M059J (cell line): ENCODE measurements around a stretch of chr17.

- RAMPAGE, long total RNA, result no peak
These were observed 9.8 kb upstream of the TEKT3 start for GRCh38 chr17:15351223-15351572.

DNA sequence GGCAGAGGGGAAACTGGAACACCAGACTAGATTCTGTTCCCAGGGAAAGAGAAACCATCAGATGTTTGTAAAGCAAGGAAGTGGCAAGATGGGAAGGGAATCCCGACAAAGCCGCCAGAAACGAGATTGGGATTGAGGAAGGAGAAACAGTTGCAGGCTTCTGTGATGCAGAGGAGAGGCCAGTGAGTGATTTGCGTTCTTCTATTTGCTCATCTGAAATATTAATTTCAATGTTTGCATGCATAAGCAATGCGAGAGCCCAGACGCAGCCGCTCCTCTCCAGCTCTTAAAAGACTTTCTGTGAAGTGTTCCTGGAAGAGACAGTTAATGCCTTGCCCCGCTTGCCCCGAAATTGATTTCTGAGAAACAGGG is 62.8 kb downstream of the CDRT4 start:
- RAMPAGE, long total RNA, result no peak

- RAMPAGE, long total RNA, result no peak
These were observed 23.2 kb upstream of the FBXW10B start for GRCh38 chr17:15642519-15643208.

- RAMPAGE, long total RNA, result no peak
These were observed 17.7 kb downstream of the TBC1D26 start for GRCh38 chr17:15749592-15750286.

DNA sequence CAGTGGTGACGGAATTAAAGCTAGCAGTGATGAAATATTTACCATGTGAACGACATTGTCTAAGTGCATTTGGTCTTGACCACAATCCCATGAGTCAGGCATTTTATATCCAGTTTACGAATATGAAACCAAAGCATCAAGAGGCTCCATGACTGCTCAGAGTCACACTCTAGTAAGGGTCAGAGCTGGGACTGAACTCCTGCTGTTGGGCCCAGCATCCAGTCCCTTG is 61.1 kb upstream of the ADORA2B start:
- RAMPAGE, long total RNA, result no peak

GRCh38 chr17:15944513-15944801 is 473 bp upstream of the ADORA2B start:
- RAMPAGE, long total RNA, result no peak

GRCh38 chr17:15948142-15948759 is 3.3 kb downstream of the ADORA2B start:
- RAMPAGE, long total RNA, result no peak

- RAMPAGE, long total RNA, result no peak
These were observed 28.3 kb downstream of the TTC19 start for GRCh38 chr17:16027718-16028607.

- RAMPAGE, long total RNA, result no peak
These were observed 32.7 kb downstream of the TTC19 start for GRCh38 chr17:16032145-16032969.

GRCh38 chr17:16036937-16037303 is 37.3 kb downstream of the TTC19 start:
- RAMPAGE, long total RNA, result no peak

- RAMPAGE, long total RNA, result no peak
These were observed 37.9 kb downstream of the TTC19 start for GRCh38 chr17:16037304-16038093.

- RAMPAGE, long total RNA, result no peak
These were observed 38.7 kb downstream of the TTC19 start for GRCh38 chr17:16038146-16038820.

DNA sequence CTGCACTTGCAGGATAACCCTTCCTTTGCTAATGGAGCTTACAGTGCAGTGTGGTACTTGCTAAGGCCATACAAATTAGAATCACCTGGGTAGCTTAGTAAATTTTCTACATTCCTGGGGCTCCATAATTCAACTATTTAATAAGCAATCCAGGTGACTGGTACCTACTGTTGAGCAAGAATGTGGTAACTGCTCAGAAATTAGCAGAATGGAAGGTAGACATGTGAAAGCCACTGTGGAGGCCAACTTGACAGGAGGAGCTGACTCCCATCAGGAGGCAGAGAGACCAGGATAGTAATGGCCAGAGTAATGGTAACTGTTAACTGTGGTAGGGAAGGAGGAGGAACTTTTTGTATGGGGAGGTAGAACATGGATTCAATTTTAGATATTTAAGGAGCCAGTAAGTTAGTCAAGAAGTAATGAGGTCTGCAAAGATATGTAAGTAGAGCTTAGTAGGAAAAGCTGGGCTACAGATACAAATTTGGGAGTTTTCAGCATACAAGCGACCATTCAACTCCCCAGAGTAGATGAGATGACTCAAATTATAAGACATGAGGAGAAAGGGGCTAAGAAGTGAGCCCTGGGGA is 42.9 kb downstream of the TTC19 start:
- RAMPAGE, long total RNA, result no peak

DNA sequence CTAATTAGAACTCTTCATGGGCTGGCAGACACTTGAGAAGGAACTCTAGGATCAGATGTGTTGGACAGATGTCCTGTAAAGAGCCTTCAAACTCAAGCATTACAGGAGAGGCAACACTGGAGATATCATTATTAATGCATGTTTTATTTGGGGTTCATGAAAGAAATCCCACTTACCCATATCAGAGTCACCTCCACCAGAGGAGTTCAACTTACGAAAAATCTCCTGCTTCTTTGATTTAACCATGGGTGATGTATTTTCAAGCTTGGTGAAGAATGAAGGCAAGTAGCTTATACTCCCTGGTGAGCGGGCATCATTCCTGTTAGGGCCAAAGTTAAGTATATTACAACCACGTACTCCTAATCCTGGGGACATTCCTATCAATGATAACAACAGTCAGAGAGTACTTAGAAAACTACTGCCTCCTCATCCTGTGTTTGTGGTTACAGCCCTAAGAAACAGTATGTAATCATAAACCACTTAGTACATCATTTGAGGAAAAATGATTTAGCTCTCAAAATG is 47.2 kb downstream of the TTC19 start:
- RAMPAGE, long total RNA, result no peak

GRCh38 chr17:16486122-16487435 is 5.4 kb downstream of the LRRC75A start:
- RAMPAGE, long total RNA, result no peak

- RAMPAGE, long total RNA, result no peak
These were observed 132.3 kb downstream of the CCDC144A start for GRCh38 chr17:16822375-16822646.

DNA sequence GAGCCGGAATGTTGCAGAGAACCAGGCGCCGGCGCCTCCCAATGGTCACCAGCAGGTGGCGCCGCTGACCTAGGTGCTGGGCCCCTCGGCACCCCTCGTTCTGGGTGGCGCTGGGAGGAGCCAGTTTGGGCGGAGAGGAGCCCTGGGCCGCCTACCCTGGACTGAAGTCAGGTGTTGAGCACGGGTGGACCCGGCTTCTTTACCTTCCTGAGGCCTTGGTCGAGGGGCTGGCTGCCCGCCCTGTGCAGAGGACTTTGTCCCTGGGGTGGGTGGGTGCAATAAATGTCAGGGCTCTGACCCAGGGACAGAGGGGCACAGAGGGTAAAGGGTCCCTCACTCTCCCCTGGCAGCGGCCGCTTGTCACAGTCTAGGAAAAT is 30.0 kb upstream of the TNFRSF13B start:
- RAMPAGE, long total RNA, result no peak

GRCh38 chr17:17044935-17045611 is 2.8 kb downstream of the MPRIP start:
- RAMPAGE, long total RNA, result no peak

GRCh38 chr17:17086117-17087072 is 44.1 kb downstream of the MPRIP start:
- RAMPAGE, long total RNA, result no peak

GRCh38 chr17:17126133-17126466 is 80.0 kb downstream of the PLD6 start:
- RAMPAGE, long total RNA, result no peak